ENCODE measurements around a stretch of chr3.

DNA sequence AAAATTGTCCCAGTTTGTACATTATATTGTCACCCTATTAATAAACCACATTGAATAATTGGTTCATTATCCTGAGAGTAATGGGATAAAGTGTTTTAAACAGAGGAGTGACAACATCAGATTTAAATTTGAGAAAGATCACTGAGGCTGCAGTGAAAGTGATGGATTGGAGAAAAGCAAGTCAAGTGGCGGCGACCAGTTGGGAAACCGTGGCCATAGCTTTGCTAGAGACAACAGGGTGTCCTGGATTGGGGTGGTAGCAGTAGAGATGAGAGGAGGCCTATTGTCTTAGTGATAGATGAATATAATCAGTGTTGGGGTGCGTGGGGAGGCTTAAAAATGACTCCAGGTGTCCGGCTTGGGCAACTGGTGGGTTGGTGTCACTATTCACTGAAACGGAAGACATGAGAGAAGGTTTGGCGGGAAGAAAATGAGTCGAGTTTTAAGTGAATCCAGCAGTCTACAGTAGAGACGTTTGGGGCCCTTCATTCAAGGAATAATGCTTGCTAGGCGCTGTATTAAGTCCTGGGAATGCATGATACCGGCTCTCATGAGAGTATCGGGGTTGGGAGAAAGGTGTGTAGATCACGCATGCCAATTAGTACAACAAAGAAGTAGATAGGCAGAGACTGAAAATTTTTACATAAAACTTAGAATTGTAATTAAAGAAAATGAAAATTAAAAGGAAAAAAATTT is 832 bp downstream of the NEK4 start:
- PRO-cap, 3 experiments: no peak in any of the 3 experiments
- RAMPAGE, long total RNA: no peak
- RRBS, 2 experiments: no CpG with 5 or more reads among the region's 13 CpGs

DNA sequence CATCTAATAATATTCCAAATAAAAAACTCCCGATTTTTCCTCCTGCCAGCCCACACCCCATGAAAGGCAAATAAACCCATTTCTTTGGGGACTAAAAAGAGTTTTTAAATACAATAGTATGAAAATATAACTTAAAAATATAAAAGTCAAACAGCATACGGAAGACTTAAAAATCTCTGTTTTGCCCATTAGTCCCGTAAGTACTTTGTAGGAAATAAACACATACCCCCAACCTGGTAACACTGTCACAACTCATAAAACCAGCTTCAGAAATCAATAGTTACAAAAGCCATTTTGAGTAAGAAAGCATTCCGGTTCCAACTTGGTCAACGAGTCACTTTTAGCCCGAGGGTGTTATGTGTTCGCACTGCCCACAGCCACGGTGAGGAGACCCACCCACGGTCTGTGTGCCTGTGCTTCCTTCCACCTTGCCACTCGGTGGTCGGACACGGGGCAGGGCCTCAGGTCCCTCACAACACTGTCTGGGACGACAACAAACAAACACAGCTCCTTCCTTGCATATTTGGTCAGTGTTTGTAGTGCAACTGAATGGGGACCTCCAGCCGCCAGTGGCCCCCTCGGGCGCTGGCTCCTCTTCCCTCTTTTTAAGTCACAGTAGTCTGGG is 5.0 kb upstream of the MUSTN1 start:
- PRO-cap, 3 experiments: peak in 1 of 3 experiments; most common plus-strand start position 434 of the sequence (in 1)
- RAMPAGE, long total RNA: no peak
- RRBS, 2 experiments: no CpG with 5 or more reads among the region's 16 CpGs

DNA sequence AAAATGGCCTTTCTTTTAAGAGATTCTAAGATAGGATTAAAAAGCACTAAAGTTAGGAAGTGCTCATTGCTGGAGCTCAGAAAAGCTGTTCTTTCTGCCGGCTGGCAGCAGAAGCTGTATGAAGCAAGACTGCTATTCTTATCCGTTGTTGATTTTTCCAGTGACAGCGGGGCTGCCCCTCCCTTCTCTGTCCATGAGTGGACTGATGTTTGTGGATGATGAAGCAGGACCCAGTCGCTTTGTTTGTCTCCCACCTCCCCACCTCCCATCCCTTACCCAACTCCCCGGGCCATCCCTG is 10.3 kb upstream of the MUSTN1 start:
- PRO-cap, 3 experiments: peak in 3 of 3 experiments; most common plus-strand start position 194 of the sequence (in 1); most common minus-strand start position 120 of the sequence (in 2)
- RAMPAGE, long total RNA: no peak
- RRBS, 2 experiments: no CpG with 5 or more reads among the region's 5 CpGs

GRCh38 chr3:53031090-53031604 is 14.7 kb downstream of the SFMBT1 start:
- PRO-cap, 3 experiments: no peak in any of the 3 experiments
- RAMPAGE, long total RNA: no peak
- RRBS, 2 experiments: no CpG with 5 or more reads among the region's 3 CpGs

DNA sequence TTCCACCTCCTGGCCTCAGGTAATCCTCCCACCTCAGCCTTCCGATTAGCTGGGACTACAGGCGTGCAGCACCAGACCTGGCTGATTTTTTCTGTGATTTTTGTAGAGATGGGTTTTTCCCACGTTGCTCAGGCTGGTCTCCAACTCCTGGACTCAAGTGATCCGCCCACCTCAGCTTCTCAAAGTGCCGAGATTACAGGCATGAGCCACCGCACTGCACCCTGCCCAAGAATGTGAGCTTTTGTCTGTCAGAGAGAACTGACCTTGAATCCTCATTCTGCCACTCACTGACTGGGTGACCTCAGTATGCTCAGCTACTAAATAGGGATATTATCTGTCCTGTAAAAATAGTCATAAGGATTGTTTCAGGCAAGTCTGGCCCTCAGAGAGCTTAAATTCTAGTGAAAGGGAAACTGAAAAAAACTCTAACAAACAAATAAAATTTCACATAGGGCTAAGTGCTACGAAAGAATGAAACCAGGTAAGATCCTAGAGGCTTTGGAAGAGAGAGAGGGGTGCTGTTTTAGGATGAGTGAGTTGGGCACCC is 2.1 kb upstream of the RFT1 start:
- PRO-cap, 3 experiments: no peak in any of the 3 experiments
- RAMPAGE, long total RNA: no peak
- RRBS, 2 experiments: no CpG with 5 or more reads among the region's 7 CpGs

- PRO-cap, 3 experiments: no peak in any of the 3 experiments
- RAMPAGE, long total RNA: no peak
- RRBS, 2 experiments: no CpG with 5 or more reads among the region's 3 CpGs
Measured at GRCh38 chr3:53140821-53141357, 10.7 kb upstream of the RFT1 start.

DNA sequence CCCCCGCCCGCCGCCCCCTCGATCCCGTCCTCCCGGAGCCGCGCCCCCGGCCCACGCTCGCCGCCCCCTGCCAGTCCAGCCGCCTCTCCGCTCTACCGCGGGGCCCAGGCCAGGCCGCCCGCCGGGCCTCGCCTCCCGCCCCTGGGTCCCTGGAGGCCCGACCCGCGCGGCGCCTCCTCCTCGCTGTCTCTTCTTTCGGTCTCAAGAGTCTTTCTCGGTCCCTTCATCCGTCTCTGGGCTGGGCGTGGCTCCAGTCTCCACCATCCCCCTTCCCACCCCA is 804 bp downstream of the PRKCD start:
- PRO-cap, 3 experiments: peak in 1 of 3 experiments; most common minus-strand start position 94 of the sequence (in 1)
- RAMPAGE, long total RNA: no peak
- RRBS, 2 experiments: 9% methylated on average over 11 of the region's 31 CpGs

- PRO-cap, 3 experiments: no peak in any of the 3 experiments
- RAMPAGE, long total RNA: no peak
- RRBS, 2 experiments: no CpG with 5 or more reads among the region's 7 CpGs
Measured at GRCh38 chr3:53167449-53168268, 6.7 kb downstream of the PRKCD start.

DNA sequence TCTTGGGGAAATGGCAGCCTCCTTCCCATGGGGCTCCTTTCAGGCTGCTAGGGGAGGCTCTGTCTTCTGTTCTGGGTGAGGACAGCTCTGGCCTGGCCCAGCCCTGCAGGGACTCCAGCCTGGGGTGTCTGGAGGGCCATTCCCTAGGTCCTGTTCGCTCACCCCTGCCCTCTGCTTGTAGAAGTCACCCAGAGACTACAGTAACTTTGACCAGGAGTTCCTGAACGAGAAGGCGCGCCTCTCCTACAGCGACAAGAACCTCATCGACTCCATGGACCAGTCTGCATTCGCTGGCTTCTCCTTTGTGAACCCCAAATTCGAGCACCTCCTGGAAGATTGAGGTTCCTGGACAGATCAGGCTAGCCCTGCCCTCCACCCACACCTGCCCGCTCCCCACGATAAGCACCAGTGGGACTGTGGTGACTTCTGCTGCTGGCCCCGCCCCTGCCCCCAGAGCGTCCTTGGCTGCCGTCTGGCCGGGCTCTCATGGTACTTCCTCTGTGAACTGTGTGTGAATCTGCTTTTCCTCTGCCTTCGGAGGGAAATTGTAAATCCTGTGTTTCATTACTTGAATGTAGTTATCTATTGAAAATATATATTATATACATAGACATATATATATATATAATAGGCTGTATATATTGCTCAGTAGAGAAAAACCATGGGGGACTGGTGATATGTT is 31.1 kb downstream of the PRKCD start:
- PRO-cap, 3 experiments: no peak in any of the 3 experiments
- RAMPAGE, long total RNA: no peak
- RRBS, 2 experiments: no CpG with 5 or more reads among the region's 15 CpGs

DNA sequence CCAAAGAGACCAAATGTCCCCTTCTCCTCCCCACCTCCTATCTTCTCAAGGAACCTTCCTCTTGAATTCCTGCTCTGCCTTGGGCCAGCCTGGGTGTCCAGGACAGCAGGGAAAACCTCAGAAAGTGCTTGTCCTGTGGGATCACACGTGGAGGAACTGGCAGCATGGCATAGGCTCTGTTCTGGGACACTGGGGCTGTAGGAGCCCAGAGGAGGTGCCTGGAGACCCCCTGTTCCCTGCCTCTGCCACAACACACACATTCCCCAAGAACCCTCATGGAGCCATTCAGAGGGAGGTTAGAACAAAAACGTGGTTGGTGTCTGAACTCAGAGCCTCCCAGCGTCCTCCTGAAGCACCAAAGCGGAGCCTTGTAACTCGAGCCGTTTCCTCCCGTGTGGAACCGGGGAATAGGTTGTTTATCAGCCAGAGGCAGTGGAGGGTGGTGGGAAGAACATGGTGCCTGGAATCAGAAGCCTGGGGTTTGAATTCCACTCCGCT is 33.0 kb downstream of the PRKCD start:
- PRO-cap, 3 experiments: no peak in any of the 3 experiments
- RAMPAGE, long total RNA: no peak
- RRBS, 2 experiments: no CpG with 5 or more reads among the region's 9 CpGs

DNA sequence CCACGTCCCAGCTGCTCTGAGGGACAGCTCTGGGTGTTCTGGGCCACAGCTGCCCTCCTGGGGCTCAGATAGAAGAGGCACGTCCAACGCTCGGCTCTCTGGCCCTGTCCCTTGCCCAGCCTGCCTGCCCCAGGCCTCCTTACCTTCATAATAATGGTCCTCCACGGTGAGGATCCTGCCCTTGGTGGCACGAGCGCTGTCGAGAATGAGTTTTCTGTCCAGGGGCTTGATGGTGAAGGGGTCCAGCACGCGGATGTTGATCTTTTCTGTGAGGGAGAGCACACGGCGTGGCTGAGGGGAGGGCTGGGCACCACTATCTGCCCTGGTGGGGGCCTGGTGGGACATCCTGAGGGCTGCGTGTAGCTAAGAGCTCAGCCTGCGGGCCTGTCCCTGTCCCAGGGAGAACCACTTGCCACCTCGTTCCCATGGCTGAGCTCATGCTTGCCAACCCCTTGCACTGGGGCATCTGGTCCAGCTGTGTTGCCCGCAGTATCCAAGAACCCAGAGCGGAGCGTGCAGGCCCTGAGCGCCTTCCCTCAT is 29.1 kb downstream of the TKT start:
- PRO-cap, 3 experiments: no peak in any of the 3 experiments
- RAMPAGE, long total RNA: no peak
- RRBS, 2 experiments: no CpG with 5 or more reads among the region's 19 CpGs

- PRO-cap, 3 experiments: no peak in any of the 3 experiments
- RAMPAGE, long total RNA: no peak
- RRBS, 2 experiments: no CpG with 5 or more reads among the region's 10 CpGs
Measured at GRCh38 chr3:53241996-53242538, 13.8 kb downstream of the TKT start.

GRCh38 chr3:53264465-53265052 is 8.7 kb upstream of the TKT start:
- PRO-cap, 3 experiments: no peak in any of the 3 experiments
- RAMPAGE, long total RNA: no peak
- RRBS, 2 experiments: no CpG with 5 or more reads among the region's 13 CpGs

- PRO-cap, 3 experiments: no peak in any of the 3 experiments
- RAMPAGE, long total RNA: no peak
- RRBS, 2 experiments: no CpG with 5 or more reads among the region's 3 CpGs
Measured at GRCh38 chr3:53291808-53292173, 36.0 kb upstream of the TKT start.

- PRO-cap, 3 experiments: no peak in any of the 3 experiments
- RAMPAGE, long total RNA: no peak
- RRBS, 2 experiments: no CpG with 5 or more reads among the region's 6 CpGs
Measured at GRCh38 chr3:53729092-53729436, 117.2 kb downstream of the CHDH start.

GRCh38 chr3:53841122-53841671 is 5.0 kb downstream of the CHDH start:
- PRO-cap, 3 experiments: no peak in any of the 3 experiments
- RAMPAGE, long total RNA: no peak
- RRBS, 2 experiments: no CpG with 5 or more reads among the region's 5 CpGs

DNA sequence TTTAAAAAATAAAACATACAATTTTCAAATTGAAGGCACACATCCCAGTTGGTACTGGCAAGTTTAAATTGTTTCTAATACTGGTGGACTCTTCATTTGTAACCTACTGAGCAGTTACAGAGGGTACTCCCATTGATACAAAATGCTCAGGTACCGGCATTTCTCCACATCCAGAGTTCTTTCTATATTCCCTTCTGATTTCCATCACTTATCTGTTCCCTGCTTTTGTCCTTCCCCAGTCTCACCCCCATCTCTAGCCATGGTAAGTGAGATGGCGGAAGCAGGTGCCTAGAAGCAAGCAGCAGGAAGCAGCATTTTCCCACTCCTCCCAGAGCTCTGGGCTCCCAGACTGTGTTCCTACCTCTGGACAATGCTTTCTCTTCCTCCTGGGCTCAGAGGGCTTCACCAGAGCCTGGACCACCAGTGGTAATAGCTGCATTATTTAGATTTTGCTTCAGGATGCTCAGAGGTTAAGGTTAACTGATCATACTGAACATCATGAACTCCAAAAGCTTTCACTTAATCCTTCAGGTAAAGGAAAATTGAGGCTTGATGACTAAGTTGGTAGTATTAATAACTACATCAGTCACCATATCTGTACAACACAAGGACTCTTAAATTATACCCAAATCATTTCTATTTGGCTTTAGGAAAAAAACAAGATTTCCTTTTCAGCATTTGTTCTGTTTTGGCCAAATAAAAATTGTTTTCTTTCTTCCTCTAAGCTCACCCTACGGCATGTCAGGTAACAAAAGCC is 14.4 kb downstream of the ACTR8 start:
- PRO-cap, 3 experiments: no peak in any of the 3 experiments
- RAMPAGE, long total RNA: no peak
- RRBS, 2 experiments: no CpG with 5 or more reads among the region's 3 CpGs

DNA sequence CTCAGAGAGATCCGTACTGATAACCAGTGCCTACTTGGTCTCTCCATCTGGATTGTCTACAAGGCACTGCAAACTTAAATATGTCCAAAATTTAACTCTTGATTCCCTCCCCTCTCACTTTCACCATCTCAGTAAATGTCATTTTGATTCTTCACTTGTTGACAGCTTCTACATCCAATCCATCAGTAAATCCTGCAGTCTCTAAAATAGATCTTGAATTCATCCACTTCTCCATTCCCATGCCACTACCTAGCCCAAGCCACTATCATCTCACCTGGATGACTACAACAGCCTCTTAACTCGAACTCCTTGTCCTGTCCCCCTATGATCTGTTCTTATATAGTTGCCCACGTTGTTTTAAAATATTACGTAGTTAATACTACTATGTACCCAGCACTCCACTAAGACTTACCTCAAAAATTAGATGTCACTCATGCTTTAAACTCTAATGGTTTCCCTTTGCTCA is 686 bp upstream of the ACTR8 start:
- PRO-cap, 3 experiments: no peak in any of the 3 experiments
- RAMPAGE, long total RNA: no peak
- RRBS, 2 experiments: no CpG with 5 or more reads among the region's 4 CpGs

- PRO-cap, 3 experiments: no peak in any of the 3 experiments
- RAMPAGE, long total RNA: no peak
- RRBS, 2 experiments: no CpG with 5 or more reads among the region's 9 CpGs
Measured at GRCh38 chr3:53884551-53884907, 2.6 kb upstream of the ACTR8 start.

DNA sequence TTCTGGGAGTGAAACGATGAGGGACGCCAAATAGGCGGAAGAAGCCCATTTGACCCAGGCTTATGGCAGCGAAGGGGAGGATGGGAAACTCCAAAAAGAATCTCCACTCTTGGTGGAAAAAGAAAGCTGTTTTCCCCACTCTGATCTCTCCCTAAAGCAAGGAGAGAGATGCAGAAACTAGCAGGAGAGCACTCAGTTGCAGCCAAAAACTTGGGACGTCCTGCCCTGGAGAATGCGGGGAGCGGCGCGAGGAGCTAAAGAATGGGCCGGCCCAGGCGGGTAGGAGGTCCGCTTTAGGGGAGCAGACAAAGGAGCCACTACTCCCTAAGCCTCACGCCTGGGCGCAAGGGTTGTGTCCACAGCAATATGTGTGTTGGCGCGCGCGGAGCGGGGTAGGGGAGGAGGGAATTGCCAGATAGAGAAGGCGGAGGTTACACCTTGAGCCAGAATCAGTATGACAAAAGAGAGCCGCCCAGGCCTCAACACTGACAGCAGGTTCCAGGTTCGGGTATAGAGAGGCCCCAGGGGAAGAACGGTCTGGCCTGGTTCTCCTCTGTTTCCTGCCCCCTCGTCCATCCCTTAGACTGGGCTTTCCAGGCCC is 2.9 kb downstream of the WNT5A start:
- PRO-cap, 3 experiments: no peak in any of the 3 experiments
- RAMPAGE, long total RNA: no peak
- RRBS, 2 experiments: no CpG with 5 or more reads among the region's 24 CpGs